Aorta (tissue), 1 donor: ENCODE results near the genes PSME1, PSME2 and NYNRIN.

- PRO-cap, result no peak
These were observed 7.5 kb upstream of the FITM1 start for GRCh38 chr14:24122884-24123396.

DNA sequence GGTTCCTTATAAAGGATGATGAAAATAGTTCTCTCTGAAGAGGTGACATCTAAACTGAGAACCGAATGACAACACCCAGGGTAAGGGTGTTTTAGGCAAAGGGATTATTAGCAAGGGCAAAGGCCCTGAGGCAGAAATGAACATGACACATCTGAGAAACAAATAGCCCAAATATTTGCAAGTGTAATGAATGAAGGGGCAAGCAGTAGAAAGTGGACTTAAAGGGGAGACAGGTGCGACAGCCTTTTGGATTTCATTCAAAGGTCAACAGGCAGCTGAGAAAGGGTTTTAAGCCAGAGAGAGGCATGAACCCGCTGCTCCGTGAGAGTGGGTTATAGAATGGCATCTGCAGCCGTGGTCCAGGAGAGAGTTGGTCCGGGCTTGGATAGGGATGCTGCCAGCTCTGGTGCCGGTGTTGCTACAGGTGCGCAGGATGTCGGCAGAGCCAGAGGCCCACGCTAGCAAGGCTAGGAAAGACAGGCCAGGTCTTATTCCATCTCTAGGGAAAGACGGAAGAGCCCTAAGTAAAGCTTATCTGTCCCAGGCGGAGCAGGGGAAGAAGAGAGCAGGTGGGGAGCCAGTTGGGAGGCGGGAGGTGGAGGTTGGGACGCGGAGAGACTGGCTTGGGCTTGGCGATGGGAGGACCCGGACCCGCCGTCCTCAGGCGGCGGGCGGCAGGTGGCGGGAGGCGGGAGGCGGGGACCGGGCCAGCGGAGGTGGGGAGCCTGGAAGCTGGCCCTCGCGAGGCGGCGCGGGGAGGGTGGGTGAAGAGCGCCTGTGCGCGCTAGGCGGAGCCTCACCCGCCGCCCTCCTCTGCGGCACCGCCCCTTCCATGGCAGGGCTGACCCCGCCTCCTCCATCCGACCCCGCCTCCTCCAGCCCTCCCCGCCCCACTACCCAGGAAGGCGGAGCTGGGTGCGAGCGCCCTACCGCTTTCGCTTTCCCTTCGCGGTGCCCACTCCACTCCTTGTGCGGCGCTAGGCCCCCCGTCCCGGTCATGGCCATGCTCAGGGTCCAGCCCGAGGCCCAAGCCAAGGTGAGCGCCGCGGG is at the start of gene PSME1:
Gene PSME1, plus strand, starts transcription at position 929 of the 1,050 bp plus-strand sequence.
- PRO-cap, result bidirectional peak, plus-strand start at position 938 of the sequence, minus-strand start at position 620 of the sequence

GRCh38 chr14:24146461-24147415 is at the start of gene PSME2:
Gene PSME2, minus strand, starts transcription at chr14:24146610.
- PRO-cap, result unidirectional peak, minus-strand start at chr14:24146610; bidirectional peak, plus-strand start at chr14:24146751, minus-strand start at chr14:24146610; bidirectional peak, plus-strand start at chr14:24147520, minus-strand start at chr14:24147306

GRCh38 chr14:24170935-24171226 is 999 bp upstream of the REC8 start:
- PRO-cap, result no peak

DNA sequence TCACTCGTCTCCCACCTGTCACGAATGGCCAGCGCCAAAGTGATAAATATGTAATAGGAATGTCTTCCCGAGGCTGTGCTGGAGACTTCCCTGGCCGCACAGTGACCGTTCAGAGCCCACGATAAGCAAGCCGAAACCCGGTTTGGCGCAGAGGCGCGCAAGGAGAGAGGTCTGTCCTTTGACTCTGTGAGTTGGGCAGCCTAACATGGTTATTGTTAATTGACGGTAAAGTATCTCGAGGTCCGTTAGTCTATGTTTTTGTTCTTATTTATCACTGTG is 842 bp upstream of the TM9SF1 start:
- PRO-cap, result no peak

DNA sequence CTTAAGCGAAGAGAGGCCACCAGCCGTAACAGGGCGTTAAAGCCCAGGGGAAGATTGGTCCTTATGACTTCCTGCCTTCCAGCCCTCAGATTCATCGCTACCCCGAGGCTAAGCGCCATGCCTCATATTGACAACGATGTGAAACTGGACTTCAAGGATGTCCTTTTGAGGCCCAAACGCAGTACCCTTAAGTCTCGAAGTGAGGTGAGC is 313 bp downstream of the GMPR2 start:
- PRO-cap, result no peak

- PRO-cap, result no peak
These were observed 3.1 kb downstream of the TGM1 start for GRCh38 chr14:24259827-24260265.

GRCh38 chr14:24308477-24309046 is 785 bp upstream of the CIDEB start:
- PRO-cap, result no peak

GRCh38 chr14:24316475-24317086 is 5.3 kb downstream of the LTB4R start:
- PRO-cap, result no peak

- PRO-cap, result no peak
These were observed 7.3 kb upstream of the RIPK3 start for GRCh38 chr14:24346891-24347626.

GRCh38 chr14:24398136-24399441 is at the start of gene NYNRIN:
Gene NYNRIN, plus strand, starts transcription at chr14:24399003.
- PRO-cap, result bidirectional peak, plus-strand start at chr14:24399060, minus-strand start at chr14:24399035; bidirectional peak, plus-strand start at chr14:24399211, minus-strand start at chr14:24399110

GRCh38 chr14:24425201-24425630 is 4.3 kb downstream of the CBLN3 start:
- PRO-cap, result no peak

GRCh38 chr14:24431271-24432404 is 1.9 kb downstream of the KHNYN start:
- PRO-cap, result no peak

GRCh38 chr14:24813495-24814162 is 179.6 kb upstream of the GZMB start:
- PRO-cap, result no peak

GRCh38 chr14:24954430-24955059 is 95.4 kb downstream of the STXBP6 start:
- PRO-cap, result no peak

- PRO-cap, result no peak
These were observed 419.4 kb downstream of the NOVA1 start for GRCh38 chr14:26178343-26178844.

DNA sequence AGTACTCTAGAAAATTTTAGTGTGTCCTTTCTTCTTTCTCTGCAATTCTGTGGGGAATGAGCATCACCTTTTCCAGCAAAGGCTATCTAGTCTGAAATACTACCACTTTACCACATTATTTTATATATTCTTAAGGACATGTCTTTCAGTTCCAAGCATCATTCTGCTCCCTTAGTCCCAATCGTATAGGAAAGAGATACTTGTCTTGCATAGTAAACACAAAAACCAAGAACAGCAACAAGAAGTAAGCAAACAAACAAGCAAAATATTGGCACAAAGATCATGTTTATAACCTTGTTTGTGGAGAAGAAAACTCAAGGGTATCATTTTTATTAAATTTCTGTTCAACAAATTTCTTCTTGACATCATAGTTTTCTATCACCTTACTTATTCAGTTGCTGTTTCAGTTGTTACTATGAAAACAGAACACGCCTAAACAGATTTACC is 260.5 kb downstream of the NOVA1 start:
- PRO-cap, result no peak

- PRO-cap, result no peak
These were observed 2.5 kb downstream of the NOVA1 start for GRCh38 chr14:26595234-26595820.

DNA sequence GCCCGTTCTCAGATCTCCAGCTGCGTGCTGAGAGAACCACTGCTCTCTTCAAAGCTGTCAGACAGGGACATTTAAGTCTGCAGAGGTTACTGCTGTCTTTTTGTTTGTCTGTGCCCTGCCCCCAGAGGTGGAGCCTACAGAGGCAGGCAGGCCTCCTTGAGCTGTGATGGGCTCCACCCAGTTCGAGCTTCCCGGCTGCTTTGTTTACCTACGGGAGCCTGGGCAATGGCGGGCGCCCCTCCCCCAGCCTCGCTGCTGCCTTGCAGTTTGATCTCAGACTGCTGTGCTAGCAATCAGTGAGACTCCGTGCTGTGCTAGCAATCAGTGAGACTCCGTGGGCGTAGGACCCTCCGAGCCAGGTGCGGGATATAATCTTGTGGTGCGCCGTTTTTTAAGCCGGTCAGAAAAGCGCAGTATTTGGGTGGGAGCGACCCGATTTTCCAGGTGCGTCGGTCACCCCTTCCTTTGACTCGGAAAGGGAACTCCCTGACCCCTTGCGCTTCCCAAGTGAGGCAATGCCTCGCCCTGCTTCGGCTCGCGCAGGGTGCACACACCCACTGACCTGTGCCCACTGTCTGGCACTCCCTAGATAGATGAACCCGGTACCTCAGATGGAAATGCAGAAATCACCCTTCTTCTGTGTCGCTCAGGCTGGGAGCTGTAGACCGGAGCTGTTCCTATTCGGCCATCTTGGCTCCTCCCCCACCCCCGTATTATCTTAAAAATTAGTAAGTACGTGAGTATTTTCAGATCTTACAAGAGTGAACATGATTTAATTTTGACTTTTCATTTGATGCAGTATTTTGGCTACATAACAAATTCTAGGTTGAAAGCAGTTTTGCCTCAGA is 81.1 kb upstream of the NOVA1 start:
- PRO-cap, result no peak

DNA sequence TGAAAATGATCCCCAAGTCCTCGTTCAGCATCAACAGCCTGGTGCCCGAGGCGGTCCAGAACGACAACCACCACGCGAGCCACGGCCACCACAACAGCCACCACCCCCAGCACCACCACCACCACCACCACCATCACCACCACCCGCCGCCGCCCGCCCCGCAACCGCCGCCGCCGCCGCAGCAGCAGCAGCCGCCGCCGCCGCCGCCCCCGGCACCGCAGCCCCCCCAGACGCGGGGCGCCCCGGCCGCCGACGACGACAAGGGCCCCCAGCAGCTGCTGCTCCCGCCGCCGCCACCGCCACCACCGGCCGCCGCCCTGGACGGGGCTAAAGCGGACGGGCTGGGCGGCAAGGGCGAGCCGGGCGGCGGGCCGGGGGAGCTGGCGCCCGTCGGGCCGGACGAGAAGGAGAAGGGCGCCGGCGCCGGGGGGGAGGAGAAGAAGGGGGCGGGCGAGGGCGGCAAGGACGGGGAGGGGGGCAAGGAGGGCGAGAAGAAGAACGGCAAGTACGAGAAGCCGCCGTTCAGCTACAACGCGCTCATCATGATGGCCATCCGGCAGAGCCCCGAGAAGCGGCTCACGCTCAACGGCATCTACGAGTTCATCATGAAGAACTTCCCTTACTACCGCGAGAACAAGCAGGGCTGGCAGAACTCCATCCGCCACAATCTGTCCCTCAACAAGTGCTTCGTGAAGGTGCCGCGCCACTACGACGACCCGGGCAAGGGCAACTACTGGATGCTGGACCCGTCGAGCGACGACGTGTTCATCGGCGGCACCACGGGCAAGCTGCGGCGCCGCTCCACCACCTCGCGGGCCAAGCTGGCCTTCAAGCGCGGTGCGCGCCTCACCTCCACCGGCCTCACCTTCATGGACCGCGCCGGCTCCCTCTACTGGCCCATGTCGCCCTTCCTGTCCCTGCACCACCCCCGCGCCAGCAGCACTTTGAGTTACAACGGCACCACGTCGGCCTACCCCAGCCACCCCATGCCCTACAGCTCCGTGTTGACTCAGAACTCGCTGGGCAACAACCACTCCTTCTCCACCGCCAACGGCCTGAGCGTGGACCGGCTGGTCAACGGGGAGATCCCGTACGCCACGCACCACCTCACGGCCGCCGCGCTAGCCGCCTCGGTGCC is 1.1 kb downstream of the FOXG1 start:
- PRO-cap, result no peak